Sternocleidomastoid (tissue), 1 donor: ENCODE results near the genes F8A1, F8, FUNDC2, F8A2 and H2AB3.

GRCh38 chrX:154775943-154776700 is 13.5 kb downstream of the DKC1 start:
- PRO-cap: no peak

- PRO-cap: no peak
These were observed 4.5 kb downstream of the MPP1 start for GRCh38 chrX:154800705-154801295.

DNA sequence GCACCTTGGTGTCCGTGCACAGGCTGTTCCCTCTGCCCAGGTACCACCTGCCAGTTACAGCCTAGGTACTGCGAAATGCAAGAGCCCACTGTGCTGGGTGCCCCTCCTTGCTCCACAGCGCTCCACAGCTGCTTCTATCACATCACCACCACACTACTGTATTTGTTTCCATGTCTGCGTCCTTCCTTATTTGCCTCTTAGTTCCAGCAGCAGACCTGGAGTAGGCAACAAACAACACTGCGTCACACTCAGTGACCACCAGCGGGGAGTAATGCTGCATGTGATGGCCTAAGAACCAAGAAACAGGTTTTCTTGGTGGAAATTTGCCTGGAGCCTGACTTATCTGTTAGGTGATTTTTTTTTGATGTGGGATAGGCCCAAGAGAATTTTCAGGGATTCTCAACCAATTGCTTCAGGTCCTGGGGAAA is 3.2 kb downstream of the MPP1 start:
- PRO-cap: no peak

- PRO-cap: no peak
These were observed at the start of gene F8A1 for GRCh38 chrX:154886093-154886469. Gene F8A1, plus strand, starts transcription at chrX:154886355.

GRCh38 chrX:154918008-154918313 is 31.8 kb downstream of the F8A1 start:
- PRO-cap: no peak

DNA sequence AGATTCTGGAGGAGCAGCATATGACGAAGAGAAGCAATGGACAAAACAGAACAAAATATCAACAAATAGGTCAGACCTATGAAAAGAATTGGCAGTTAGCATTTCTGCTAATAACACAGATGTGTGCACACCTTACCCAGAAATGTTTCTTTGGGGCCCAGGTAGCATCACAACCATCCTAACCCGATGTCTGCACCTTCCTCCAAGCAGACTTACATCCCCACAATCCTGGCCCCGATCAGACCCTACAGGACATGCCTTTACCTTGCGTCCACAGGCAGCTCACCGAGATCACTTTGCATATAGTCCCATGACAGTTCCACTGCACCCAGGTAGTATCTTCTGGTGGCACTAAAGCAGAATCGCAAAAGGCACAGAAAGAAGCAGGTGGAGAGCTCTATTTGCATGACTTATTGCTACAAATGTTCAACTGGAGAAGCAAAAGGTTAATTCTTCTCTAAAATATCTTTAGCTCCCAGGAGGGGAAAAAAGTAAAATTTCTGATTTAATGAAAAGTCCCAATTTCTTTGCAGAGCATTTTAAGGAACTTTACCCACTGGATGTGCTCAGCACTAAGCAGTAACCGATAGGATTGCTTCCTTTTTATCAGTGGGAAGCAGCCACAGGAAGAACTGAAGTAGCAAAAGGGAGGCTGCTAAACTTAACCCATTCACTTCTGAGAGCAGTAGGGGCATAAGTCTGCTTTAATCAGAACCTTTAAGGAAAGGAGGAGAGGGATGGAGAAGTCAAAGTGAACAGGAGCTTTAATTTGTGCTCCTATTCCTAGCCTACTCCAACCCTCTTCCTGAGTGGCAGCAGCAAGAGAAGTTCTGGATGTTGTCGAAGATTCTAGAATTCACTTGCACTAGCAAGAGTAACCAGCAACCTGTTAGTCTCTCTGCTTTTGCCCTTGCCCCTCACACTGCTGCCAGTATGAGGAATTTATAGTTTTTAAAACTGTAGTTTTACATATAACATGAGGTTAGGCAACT is at the start of gene F8:
F8 (minus strand) TSS at position 578 of the 992 bp plus-strand sequence.
- PRO-cap: no peak

DNA sequence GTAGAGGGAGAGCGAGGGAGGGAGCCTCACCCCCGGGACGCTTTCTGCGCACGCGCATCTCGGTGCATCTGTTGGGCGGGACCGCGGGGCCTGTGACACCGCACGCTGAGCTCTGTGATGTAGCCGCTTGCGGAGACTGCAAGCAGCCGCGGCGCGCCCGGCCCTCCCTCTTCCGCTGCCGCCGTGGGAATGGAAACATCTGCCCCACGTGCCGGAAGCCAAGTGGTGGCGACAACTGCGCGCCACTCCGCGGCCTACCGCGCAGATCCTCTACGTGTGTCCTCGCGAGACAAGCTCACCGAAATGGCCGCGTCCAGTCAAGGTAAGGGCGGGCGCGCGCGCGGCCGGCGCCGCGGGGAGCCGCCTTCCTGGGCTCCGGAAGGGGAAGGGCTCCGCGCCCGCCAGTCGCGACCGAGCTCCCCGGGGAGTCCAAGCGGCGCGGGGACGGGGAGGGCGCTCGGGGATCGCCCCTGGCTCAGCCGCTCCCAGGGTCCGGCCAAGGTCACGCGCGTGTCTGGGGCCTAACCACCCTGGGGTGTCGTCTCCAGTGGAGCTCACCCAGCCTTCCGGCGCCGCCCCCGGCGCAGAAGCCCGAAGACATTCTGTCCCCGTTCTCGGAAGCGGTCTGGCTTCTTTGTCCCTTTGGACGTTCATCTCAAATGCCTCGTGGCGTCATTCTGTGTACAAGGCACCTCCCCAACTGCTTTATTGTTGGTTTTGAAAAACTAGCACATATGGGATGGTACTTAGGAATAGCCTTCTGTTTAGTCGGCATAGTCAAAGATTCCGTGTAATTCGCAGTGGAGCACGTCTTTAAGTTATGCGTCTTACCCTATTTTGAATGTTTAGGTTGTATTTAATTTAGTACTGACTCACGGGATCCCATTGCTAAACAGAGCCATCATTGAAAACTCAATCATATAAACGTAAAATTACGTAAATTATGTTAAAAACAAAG is at the start of gene FUNDC2:
FUNDC2 (plus strand) TSS at position 95 of the 958 bp plus-strand sequence.
- PRO-cap: bidirectional peak, plus-strand start at position 71 of the sequence, minus-strand start outside the sequence; bidirectional peak, plus-strand start at position 432 of the sequence, minus-strand start at position 191 of the sequence; bidirectional peak, plus-strand start at position 780 of the sequence, minus-strand start at position 627 of the sequence

DNA sequence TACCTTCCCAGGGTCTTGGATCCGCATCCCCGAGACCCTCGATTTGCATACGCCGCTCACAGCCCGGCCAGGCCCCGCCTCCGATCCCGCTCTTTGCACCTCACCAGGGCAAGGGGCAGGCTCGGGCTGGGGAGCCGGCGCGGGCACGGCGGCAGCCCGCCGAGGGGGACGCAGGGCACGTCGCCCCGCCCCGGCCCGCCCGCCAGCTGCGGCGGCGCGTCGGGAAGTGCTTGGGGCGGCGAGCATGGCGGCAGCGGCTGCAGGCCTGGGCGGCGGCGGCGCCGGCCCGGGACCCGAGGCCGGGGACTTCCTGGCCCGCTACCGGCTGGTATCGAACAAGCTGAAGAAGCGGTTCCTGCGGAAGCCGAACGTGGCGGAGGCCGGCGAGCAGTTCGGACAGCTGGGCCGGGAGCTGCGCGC is at the start of gene F8A2:
F8A2 (plus strand) TSS at position 225 of the 420 bp plus-strand sequence.
- PRO-cap: no peak

DNA sequence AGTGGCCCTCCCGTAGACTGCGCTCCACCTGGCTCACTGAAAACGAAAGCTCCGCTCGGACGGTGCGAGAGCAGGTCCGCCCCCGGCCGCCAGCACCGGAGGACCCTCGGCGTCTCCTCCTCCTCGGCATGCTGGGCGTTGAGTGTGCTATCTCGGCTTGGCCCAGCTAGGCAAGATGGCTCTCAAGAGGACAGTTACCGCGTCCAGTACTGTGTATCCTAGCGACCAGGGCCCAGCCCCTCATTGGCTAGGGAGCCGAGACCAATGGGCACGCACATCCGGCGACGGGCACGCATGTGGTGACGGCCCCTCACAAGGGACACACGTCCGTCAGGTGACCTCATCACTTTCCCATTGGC is at the start of gene H2AB3:
H2AB3 (minus strand) TSS at position 208 of the 359 bp plus-strand sequence.
- PRO-cap: no peak